Airway epithelial cell (primary cell): ENCODE results near the gene SSTR3.

- RAMPAGE, long total RNA = no peak
These were observed 23.3 kb downstream of the KCTD17 start for GRCh38 chr22:37074784-37075206.

DNA sequence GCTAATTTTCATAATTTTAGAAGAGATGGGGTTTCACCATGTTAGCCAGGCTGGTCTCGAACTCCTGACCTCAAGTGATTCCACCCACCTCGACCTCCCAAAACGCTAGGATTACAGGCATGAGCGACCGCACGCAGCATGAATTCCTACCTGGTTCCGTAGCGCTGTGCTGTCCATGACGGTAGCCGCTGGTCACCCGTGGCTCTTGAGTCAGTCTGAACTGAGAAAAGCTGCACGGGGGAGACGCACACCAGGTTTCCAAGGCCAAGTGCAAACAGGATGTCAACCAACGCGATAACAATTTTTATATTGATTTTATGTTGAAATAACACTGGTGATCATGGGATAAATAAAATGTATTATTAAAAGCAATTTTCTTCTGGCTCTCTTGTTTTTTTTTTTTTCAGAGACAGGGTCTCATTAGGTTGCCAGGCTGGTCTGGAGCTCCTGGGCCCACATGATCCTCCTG is 826 bp upstream of the TMPRSS6 start:
- RAMPAGE, long total RNA = no peak

GRCh38 chr22:37145682-37146540 is 3.8 kb downstream of the IL2RB start:
- RAMPAGE, long total RNA = no peak

DNA sequence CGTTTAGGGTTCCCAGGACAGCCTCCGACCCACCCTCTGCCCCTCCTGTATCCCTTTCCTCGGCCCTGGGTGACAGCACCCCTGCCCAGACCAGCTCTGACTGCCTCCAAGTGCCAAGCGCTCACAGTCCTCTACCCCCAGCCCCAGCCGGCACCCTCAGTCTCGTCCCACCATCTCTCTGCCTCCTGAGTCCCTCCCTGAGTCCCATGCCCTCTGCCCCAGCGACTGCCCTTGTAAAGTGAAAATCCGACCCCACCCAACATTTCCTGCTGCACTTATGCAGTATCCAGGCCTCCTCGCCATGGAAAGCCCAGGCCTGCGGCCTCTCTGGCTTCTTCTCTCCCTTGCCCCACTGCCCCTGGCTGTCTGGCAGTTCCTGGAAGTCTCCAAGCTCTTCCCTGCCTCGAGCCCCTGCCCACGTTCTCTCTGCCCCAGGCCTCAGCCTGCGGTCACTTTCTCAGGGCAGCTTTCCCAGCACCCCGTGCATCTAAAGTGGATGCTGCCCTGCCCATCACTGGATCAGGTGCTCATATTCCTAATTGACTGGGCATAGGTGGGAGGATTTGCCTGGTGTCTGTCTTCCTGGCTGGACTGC is 17.6 kb upstream of the IL2RB start:
- RAMPAGE, long total RNA = no peak

DNA sequence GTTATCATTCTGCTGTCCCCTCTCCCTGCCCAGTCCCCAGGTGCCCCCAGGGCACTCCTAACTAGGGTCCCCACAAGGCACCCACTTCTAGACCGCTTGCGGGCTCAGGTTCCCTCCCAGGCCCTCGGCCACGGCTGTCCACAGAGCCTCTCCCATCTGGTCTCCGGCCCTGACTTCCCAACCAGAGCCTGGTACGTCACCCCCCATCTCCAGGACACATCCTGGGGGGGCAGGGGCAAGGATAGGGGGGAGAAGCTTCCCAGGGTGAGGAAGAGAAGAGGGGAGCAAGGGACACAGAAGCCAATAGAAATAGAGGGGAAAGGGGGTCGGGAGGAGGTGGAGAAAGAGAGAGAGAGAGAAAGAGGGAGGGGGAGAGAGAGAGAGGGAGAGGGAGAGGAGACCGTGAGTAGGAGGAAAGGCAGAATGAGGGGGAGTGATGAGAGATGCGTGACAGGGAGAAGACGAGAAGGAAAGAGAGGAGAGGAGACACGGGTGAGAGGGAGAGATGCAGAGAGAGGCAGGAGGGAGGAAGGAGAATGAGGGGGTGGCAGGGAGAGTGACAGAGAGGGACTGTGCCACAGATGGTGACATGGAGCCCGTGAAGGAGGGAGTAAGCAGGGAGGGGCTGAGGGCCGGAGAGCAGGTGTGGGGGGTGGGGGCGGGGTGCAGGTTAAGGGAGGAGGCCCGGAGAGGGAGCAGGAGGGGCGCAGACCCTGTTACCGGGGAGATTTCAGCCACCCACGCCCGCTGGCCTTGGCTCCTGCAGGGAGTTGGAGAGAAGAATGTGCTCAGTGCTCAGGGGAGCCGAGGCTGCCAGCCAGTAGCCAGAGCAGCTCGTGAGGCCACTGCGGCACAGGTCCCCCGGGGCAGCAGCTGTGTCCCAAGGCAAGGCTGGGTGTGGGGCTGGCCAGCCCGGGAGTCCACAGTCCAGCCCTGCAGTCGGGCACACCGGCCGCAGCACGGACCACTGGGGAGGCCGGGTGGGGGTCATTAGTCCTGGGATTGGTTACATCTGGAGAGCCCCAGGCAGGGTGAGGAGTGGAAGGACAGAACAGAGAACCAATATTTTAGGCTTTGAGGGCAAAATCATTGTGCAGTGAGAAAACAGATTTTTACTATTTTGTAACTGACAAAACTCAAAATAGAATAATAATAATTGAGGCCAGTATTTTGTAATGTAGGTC is at the start of gene SSTR3:
SSTR3 (minus strand) TSS at position 612 of the 1,184 bp plus-strand sequence.
- RAMPAGE, long total RNA = no peak

GRCh38 chr22:37241233-37241979 is 2.7 kb downstream of the RAC2 start:
- RAMPAGE, long total RNA = no peak

- RAMPAGE, long total RNA = no peak
These were observed 7.5 kb downstream of the CYTH4 start for GRCh38 chr22:37289876-37290194.

DNA sequence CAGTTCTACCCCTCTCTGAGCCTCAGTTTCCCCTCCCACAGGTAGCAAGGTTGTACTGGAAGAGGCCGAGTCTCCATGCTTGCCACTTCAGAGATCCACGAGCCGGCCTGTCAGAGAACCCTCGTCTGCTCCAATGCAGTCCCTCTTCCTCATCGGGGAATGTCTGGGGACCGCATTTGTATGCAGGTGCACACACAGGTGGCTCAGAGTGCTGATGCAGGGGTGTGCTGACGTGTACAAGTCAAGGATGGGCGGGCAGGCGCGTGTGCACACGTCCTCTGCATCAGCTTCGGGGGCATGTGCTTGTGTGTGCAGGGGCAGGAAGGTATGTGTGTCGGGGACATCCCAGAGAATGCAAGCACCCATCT is 49.4 kb downstream of the ELFN2 start:
- RAMPAGE, long total RNA = no peak

GRCh38 chr22:37501146-37502267 is 15.3 kb upstream of the MFNG start:
- RAMPAGE, long total RNA = no peak

DNA sequence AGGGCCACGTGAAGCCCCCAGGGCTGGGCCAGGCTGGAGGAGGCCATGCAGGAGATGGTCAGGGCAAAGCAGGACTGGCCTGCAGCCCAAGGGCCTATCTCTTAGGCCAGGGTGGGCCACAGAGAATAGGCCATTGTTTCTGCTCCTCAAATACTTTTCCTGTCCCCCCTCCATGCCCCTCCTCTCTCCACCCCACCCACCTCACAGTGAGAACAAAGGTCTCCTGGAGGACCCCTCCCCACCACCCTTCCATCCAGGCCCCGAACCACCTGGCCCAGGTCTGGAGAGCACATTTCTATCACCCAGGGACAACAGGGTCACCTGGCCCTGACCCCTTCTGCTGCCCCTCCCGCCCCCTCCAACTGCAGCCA is 8.2 kb upstream of the CDC42EP1 start:
- RAMPAGE, long total RNA = no peak

GRCh38 chr22:37552465-37552898 is 7.8 kb upstream of the CDC42EP1 start:
- RAMPAGE, long total RNA = no peak

- RAMPAGE, long total RNA = no peak
These were observed 1.4 kb downstream of the CDC42EP1 start for GRCh38 chr22:37561509-37562275.

DNA sequence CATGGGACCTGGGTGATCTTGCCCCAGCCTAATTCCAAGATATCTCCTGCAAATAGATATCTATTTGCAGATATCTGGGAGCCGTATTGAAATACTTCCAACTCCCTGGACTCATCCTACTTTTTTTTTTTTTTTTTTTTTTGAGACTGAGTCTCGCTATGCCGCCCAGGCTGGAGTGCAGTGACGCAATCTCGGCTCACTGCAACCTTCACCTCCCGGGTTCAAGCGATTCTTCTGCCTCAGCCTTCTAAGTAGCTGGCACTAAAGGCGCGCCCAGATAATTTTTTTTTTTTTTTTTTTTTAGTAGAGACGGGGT is 1.2 kb upstream of the GGA1 start:
- RAMPAGE, long total RNA = no peak

GRCh38 chr22:37624610-37625390 is 14.7 kb upstream of the SH3BP1 start:
- RAMPAGE, long total RNA = no peak

DNA sequence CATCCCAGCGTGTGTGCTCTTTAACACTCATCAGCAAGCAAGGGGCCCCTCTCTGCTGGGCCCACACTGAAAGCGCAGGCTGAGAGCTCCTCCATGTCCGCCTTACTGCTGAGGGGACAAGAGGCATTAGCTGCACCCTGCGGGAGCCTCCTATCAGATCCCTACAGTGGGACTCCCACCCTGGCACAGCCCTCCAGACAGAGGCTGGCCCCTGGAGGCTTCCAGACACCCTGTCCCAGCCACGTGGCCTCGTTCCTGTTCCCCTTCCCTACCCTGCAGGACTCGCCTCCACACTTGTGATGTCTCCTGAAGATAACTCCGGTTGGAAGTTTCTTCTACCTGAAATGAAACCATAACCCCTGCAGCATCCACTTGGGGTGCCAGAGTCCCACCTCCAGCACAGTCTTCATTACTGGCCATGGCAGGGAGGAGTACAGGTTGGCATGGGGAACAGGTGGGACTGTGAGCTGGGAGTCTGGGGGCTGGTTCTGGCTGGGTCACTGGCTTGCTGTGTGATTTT is 5.0 kb upstream of the SH3BP1 start:
- RAMPAGE, long total RNA = no peak

- RAMPAGE, long total RNA = no peak
These were observed 679 bp downstream of the SH3BP1 start for GRCh38 chr22:37639906-37640789.

DNA sequence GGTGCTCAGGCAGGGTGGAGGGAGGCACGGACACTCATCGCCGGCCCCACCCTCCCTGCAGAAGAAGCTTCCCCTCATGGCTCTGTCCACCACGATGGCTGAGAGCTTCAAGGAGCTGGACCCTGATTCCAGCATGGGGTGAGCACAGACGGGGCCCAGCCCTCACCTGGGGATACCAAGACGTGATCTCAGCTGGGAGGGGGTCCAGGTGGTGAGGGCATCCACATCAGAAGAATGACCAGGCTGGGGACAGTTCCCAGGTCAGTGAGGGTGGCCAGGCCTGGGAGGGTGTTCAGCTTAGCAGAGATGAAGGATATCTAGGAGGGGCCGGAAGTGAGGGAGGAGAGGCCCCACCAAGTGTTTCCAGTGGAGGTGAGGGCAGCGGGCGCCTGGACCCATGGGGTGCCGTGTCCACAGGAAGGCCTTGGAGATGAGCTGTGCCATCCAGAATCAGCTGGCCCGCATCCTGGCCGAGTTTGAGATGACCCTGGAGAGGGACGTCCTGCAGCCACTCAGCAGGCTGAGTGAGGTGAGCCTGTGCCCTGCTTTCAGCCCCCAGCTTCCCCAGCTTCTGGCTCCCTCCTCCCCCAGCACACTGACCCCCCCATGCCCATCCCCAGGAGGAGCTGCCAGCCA is 3.1 kb downstream of the SH3BP1 start:
- RAMPAGE, long total RNA = no peak

- RAMPAGE, long total RNA = no peak
These were observed 5.4 kb downstream of the SH3BP1 start for GRCh38 chr22:37644737-37645344.

DNA sequence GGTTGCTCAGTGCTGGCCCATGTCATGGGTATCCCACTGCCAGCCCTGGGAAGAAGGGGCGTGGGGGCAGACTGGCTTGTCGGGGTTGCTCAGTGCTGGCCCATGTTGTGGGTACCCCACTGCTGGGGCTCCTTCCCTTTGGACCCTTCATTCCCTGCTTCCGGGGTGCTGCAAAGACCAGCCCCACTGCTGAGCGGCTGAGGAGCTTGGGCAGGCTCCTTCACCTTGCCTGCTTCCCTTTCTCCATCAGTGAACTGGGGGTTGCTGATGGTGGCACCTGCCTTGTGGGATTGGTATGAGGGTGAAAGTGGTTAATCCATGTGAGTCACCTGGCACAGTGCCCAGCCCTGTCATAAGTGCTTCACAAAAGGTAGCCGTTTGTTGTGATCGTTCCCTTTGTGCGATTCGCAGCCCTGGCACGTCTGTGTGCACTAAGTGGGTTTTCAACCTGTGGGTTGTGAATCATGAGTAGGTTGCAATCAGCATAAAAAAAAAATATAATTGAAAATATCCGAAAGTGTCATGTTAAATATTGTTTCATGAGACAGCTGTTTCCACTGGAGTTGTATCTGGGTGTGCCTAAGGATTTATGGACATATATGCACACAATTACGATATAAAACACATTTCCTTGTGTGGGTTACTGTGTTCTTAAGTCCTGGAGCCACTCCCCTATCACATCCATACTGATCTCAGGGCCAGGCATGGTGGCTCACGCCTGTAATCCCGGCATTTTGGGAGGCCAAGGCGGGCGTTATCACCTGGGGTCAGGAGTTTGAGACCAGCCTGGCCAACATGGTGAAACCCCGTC is 3.1 kb downstream of the NOL12 start:
- RAMPAGE, long total RNA = no peak

- RAMPAGE, long total RNA = no peak
These were observed 25.3 kb upstream of the H1-0 start for GRCh38 chr22:37779284-37780485.